Thoracic aorta endothelial cell (primary cell): ENCODE data around the genes MBD2, TXNL1 and NARS1.

DNA sequence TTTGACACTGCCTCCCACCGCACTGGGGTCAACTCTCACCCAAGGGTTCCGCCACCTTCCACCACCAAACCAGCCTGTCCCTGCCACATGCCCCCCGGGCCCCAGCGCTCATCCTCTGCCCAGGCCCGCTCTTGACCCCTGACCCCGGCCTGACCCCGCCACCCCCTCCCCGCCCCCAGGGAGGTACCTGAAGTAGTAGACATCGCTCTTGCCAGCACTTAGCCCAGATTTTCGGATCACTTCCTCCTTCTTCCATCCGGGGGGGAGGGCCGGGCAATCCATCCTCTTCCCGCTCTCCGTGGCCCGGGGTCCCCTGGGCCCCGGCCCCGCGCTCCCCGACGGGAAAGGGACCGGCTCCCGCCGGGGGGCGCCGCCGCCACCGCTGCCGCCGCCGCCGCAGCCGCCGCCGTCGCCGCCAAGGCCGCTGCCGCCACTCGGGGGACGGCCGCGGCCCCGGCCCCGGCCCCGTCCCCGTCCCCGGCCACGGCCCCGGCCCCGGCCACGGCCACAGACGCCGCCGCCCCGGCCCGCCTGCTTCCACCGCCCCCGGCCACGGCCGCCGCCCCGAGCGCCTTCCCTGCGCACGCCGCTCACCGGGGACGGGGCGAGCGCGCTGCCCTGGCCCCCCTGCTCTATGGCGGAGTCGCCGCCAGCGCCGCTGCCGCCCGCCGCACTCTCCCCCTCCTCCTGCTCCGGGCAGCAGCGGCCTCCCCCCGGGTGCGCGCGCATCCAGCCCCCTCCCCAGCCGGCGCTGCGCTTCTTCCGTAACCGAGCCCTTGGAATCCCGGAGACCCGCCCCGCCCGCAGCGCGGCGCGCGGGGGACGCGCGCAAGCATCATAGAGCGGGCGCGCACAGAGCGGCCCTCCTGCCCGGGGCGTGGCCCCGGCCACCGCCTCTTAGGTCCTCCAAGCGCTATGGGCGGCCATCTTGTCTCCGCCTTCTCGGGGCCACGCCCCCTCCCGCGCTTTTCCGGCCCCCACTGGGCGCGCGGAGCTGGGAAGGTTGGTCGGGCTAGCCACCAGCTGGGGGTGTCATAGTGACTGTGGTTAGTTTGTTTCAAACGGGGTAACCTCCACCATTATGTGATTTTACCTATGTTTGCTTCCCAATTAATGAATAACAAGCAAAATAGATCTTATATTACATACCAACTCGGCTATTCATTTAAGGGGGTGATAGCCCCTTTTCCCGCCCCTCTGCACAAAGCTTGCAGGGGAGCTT is at the start of gene MBD2:
Gene MBD2, minus strand, starts transcription at position 839 of the 1,222 bp plus-strand sequence.
- CAGE, long polyA plus RNA, result no peak

DNA sequence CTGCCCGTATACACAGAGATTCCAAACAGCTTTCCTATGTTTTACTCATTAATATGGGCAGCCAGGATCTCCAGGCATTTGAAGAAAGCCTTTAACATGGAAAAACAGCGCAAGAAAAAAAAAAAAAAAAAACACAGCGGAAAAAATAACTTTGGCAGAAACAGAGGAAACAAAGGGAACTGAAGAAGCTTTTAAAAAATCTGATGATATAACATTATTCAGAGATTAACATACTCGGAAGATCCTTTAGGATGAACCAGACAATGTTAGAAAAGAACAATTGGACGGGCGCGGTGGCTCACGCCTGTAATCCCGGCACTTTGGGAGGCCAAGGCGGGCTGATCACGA is 11.9 kb upstream of the MBD2 start:
- CAGE, long polyA plus RNA, result no peak

DNA sequence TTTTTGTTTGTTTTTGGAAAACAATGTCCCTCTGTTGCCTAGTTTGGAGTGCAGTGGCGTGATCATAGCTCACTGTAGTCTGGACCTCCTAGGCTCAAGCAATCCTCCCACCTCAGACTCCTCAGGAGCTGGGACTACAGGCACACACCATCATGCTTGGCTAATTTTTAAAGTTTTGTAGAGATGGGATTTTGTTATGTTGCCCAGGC is 7.2 kb upstream of the POLI start:
- CAGE, long polyA plus RNA, result no peak

DNA sequence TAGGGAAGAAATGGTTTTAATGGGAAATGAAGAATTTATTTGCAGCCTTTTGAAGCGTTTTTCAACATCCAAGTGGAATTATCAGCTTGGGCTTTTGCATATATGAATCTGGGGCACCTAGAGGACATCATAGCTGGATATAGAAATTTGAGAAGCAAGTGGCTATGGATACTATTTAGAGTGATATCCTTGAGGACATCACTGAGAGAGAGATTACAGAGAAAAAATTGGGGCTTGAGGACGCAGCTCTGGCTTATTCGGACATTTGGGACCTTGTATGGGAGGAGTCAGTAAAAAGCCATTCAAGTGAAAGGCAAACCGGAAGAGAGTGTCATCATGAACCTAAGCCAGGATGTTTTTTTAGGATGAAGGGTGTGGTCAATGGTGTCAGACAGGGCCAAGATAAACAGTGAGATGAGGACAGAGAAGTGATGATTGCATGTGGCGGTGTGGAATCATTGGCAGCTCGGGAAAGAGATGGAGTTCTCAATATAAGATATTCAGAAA is 4.2 kb downstream of the RAB27B start:
- CAGE, long polyA plus RNA, result no peak

- CAGE, long polyA plus RNA, result no peak
Measured at GRCh38 chr18:55258311-55258774, 299.1 kb upstream of the CCDC68 start.

DNA sequence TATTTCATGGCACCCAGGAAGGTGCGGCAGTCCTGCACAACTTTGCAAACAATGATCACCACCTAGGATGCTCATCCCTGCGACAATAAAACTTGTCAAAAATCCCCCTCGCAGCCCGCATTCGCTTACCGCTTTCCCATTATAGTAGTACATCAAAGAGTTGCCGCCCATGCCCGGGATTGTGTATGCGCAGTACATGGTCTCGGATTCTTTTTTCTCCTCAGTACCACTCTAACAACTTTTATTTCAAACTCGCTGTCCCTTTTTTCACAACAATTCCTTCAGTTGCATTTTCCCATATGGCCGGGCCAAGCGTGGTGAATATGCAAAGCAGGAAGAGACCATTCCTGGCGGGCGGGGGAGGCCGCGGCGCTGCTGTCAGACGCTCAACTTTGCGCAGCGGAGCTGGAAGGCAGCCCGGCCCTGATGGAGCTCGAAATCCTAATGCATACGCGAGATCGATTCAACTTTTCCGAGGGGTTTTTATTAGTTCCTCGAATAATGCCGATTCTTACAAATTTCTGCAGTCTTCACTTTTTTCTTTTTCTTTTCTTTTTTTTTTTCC is 266.4 kb downstream of the TCF4 start:
- CAGE, long polyA plus RNA, result no peak

- CAGE, long polyA plus RNA, result no peak
Measured at GRCh38 chr18:55403479-55403971, 184.5 kb downstream of the TCF4 start.

DNA sequence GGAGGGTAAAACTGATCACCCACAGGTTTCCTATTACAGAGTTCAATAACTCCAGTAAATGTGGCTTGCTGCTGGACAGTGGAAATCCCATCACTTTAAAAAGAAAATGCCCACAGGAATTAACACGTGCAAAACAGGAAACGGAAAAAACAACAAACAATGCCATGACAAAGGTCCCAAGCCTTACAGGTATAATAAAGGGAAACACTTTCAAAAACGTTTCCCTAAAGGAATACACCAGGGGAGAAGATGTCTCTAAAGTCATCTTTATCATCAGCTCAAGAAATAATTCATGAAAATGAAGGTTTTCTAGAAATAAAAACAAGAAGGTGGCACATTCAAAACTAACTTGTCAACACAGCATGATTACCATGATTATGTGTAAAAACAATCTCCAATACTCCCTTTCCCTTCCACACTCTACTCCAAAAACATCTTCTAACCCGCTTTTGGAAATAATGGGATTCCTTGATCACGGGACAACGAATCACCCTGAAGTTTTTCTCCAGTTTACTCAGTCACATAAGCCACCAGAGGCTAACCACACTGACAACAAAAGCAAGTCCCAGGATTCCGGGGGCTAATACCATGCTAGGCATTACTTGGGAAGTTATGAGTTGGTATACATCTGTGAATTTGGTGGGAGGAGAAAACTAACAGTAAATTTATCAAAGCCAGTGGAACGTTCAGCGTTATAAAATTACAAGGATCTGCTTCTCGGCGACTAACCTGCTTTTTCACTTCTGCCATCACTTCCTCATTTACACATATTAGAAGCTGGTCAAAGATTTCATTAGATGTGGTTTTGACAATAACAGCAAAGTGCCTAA is 167.8 kb downstream of the TCF4 start:
- CAGE, long polyA plus RNA, result no peak

DNA sequence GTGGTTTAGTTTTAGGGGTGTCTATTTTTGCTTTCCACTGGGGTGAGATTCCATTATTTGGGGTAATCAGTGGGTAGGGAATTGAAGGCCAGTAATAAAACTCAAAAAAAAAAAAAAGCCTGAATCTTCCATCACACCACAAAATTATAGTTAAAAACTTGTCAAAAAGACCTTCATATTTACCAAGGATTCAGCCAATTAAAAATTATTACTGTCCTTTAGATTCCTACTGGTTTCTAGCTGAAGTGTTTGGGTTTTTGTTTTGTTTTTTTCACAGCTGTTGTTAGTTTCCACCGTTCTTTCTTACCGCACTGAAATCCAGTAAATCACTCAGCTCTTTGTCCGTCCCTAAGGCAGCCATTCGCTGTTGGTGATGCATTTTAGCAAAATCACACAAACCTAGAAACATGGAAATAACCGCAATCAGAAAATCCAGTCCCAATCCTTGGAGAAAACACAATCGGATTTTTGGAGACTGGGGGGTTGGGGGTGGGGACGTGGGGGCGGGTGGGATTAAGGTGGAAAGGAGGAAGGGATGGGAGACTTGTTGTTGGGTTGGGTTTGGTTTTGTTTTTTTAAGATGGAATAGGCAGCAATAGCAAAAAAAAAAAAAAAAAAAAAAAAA is 1.1 kb downstream of the TCF4 start:
- CAGE, long polyA plus RNA, result no peak

DNA sequence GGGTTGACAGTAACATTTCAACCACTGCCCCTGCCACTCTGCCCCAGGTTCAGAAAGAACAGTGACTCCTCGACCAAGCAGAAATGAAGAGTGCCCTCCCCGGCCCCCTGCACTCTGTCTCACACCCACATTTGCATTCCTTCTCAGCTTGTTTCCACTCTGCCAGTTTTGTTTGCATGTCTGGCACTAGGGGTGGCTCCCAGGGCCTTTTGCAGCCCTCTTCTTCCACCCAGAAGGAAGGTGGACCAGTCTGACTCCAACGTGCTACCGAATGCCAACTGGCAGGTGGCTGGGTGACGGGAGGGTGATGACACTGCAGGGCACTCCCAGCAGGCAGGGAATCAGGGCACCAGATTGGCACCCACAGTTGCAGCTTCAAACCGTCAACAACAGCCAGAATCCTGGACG is 371.1 kb downstream of the TXNL1 start:
- CAGE, long polyA plus RNA, result no peak

DNA sequence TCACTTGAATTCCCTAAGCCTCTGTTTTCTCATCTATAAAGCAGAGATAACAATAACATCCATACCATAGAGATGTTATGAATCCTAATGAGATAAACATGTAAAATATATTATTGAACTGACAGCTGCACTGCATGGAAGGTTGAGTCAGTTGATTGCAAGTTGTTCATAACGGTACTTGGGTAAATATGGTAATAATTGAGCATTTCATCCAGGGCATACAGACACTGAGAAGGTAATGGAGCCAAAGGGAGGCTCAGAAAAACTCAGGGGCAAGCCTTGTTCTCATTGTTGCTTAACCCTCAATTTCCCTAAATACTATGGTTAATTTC is 269.2 kb downstream of the TXNL1 start:
- CAGE, long polyA plus RNA, result no peak

DNA sequence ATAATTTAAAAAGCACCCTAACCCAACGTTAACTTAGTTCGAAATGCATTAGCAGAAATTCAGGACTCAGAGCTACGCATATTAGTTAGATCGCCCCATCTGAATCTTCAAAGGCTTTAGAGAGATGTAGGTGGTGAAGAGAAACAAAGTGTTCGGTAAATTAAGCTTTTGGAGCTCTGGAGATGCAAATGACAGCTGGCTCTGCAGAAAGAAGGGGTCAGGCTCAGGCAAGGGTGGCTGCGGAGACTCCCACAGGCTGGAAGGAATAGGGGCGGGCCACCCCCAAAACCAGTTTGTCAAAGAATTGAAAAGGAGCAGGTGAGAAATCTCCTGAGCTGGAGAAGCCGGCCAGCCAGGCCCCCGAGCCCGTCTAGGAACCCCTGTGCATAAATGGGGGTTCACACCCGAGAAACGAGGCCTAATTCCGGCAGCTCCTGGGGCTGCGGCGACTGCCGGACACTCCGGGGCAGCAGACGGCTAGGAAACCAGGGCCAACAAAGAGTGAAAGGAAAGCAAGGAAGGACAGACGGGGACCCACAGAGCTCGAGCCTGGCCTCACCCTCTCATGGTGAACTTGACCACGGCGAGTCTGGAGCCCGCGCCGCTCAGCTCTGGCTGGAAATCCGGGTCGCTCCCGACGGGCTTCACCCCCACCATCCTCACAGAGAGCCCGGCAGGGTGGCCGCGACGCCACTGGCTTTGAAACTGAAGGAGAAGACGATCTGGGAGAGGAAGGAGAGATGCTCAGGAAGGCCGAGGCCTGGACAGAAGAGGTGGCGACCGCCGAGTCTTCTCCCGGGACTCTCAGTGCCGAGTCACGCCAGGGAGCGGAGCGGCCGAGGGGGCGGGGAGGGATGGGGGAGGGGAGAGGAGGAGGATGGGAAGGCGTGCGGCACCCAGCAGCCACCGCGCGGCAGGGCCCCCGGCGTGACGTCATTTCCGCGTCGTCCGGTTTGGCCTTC is at the start of gene TXNL1:
Gene TXNL1, minus strand, starts transcription at position 809 of the 962 bp plus-strand sequence.
- CAGE, long polyA plus RNA, result no peak

- CAGE, long polyA plus RNA, result no peak
Measured at GRCh38 chr18:56672446-56672713, 21.2 kb downstream of the WDR7 start.

DNA sequence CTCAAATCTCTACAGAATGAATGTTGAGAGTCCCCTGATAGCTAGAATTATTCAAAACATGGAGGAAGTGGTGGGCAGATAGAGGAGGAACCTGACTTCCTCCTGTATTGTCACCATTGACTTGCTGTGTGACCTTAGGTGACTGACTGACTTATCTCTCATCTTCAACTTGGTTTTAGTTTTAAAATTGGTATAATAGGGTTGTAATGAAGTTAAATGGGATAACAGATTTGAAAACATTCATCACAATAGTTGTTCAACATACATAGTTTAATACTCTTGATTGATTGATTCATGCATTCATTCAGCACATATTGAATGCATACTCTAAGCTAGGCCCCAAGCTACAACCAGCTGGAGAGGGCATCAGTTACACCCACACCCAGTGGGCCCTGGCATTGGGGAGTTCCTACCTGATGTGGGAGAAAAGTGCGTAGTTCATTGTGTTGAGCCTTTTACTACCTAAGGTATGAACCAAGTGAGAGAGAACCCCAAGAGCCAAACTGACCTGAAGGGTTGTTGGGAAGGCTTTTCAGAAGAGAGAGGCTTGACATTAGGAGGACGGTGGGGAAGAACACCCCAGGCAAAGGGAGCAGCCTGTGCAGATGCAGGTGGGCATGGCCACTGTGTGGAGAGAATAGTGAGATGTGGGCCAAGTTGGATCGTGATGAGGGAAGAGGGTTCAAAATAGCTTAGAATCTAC is 96.1 kb downstream of the WDR7 start:
- CAGE, long polyA plus RNA, result no peak

DNA sequence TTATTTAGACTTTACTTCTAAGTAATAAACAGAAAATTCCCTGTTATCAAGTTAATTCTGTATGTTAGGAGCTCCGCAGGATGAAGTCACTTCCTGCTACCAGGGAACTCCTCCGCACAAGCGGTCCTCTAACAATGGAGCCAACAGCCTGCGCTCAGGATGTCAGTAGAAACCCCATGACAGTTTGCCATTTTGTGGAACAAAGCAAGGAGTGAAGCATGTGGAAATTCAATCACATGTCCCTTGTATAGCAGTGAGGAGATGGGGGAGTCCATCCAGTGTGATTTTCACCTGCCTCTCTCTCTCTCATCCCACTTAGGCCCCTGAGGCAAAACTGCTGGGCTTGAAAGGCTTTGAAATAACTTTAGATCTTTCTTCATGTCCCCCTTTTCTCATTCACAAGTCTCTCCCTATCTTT is 138.2 kb downstream of the WDR7 start:
- CAGE, long polyA plus RNA, result no peak

DNA sequence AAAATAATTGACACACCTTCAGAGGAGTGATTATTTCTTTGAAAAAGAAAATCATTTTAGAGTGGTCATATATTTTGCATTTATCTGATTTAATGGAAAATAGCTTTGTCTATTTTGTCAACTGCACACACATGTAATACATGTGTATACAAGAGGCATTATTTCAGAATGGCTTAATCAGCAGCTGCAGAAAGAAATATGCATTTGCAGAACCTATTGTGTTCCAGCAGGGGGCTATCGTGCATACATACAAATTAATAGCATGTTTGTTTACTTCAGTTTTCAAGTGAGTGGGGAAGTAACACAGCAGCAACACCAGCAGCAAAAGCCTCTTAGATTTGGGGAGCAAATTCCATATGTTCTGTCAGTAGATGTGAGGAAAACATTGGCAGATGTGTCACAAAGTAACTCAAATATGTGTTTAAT is 218.0 kb downstream of the WDR7 start:
- CAGE, long polyA plus RNA, result no peak

GRCh38 chr18:57354062-57354610 is 1.8 kb downstream of the ST8SIA3 start:
- CAGE, long polyA plus RNA, result no peak

DNA sequence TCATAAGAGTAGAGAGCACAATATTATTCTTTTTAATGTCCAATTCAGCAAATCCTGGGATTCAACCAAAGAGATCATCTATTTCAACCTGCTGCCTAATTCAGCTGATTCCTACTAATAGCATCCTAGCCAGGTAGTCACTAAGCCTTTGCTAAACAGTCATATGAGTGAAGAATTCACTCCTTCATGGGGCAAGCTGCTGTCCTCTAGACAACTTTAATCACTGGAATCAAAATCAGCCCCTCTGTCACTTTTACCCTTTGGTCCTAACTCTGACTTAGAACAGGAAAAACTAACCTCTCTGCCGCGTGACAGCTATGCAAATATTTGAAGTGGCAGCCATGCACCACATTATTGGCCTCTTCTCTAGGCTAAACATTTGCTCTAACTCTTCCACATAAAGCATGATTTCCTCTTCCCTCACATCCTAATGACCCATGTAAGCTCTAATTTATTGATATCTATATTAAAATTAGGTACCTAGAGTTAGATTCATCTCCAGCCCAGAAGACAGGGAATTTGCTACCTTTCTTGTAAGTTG is 12.9 kb upstream of the ONECUT2 start:
- CAGE, long polyA plus RNA, result no peak

DNA sequence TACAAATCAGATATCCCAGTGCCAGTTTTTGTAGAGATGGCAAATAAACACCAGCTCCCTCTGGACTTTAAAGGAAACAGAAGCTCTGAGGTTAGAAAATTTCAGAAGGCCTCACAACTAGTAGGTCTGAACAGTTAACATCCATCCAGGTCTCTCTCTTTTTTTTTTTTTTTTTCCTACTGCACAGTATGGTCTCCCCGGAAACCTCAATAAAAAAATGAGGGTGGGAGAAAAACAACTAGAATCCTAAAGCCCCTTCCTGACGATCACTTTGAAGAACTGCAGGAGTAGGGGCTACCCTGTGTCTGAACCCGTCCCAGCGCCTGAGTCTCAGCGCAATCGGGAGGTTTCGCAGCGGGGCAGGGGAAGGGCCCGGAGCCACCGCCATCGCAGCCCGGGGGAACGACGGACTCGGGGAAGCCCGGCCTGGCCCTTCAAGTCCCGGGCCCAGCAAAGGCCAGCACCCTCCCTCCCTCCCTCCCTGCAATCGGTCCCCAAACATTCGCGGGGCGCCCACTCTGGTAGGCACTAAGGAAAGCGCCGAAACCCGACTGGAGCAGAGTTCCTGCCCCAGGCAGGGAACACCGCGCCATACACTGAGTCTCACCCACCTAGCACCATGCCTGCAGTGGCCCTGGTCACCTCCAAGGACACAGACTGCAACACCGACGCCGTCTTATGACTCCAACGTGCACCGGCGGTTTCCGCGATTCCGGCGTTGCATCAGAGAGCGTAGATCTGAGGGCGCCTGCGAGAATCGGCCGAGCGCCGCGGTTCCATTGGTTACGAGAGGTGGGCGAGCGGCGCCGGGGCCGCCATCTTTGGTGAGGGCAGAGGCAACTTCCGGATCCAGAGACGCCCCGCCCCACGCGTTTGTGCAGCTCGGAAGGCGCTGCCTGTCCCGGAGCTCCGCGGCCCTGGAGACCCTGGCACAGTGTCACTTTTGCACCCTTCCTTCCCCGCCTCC is at the start of gene NARS1:
Gene NARS1, minus strand, starts transcription at position 740 of the 967 bp plus-strand sequence.
- CAGE, long polyA plus RNA, result no peak

GRCh38 chr18:57772426-57772807 is 30.7 kb downstream of the ATP8B1 start:
- CAGE, long polyA plus RNA, result no peak